ENCODE results near the genes RAB3A, LSM4, SSBP4 and KXD1.

DNA sequence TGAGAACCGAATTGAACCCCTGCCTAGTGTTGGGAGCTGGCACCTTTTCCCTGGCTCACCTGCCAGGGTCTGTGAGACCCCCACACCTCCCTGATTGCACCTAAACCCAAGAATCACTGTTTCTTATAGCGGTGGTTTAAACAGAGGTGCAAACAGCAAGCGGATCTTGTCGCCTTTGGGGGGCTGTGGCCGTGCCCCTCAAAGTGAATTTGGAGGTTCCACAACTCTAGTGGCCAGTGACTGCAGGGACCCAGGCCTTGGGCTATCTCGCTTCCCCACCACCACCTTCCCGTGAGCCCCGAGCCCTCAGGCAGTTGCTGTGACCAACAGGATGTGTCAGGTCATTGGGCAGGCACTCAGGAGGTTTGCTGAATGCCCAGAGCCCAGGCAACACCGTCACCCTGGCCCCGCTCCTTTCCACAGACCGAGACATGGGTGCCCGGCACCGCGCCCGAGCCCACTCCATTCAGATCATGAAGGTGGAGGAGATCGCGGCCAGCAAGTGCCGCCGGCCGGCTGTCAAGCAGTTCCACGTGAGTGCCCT is 2.9 kb downstream of the RPL18A start:
- PRO-cap, result no peak

GRCh38 chr19:17951412-17952396 is 15.2 kb upstream of the KCNN1 start:
- PRO-cap, result no peak

- PRO-cap, result bidirectional peak, plus-strand start at chr19:18021648, minus-strand start at chr19:18021532
These were observed 13.3 kb downstream of the ARRDC2 start for GRCh38 chr19:18021026-18021948.

GRCh38 chr19:18064968-18065231 is 21.8 kb downstream of the IL12RB1 start:
- PRO-cap, result no peak

GRCh38 chr19:18109332-18109624 is 11.7 kb downstream of the MAST3 start:
- PRO-cap, result bidirectional peak, plus-strand start at chr19:18109551, minus-strand start at chr19:18109406

- PRO-cap, result no peak
These were observed 2.6 kb downstream of the PIK3R2 start for GRCh38 chr19:18155316-18156226.

DNA sequence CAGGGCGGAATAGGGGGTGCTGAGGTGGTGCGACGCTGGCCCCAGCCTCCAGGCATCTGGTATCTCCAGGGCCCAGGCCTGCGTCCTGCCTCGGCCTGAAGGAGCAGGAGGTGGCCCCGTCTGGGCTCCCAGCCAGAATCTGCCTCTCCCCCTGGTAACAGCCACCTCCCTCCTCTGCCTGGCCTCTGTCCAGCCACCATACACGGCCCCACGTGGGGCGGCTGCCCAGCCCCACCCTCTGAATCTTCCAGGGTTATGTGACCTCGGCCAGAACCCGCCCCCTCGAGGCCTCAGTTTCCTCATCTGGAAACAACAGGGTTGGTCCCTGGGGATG is 4.2 kb downstream of the PIK3R2 start:
- PRO-cap, result unidirectional peak, minus-strand start at position 58 of the sequence

- PRO-cap, result no peak
These were observed 9.3 kb downstream of the IFI30 start for GRCh38 chr19:18182891-18183366.

DNA sequence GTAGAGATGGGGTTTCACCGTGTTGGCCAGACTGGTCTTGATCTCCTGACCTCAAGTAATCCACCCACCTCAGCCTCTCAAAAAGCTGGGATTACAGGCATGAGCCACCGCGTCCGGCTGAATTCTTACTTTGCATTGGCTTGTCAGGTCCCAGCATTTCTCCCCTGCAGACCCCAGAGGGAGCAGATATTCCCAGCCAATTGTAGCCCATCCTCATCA is 7.6 kb upstream of the MPV17L2 start:
- PRO-cap, result no peak

DNA sequence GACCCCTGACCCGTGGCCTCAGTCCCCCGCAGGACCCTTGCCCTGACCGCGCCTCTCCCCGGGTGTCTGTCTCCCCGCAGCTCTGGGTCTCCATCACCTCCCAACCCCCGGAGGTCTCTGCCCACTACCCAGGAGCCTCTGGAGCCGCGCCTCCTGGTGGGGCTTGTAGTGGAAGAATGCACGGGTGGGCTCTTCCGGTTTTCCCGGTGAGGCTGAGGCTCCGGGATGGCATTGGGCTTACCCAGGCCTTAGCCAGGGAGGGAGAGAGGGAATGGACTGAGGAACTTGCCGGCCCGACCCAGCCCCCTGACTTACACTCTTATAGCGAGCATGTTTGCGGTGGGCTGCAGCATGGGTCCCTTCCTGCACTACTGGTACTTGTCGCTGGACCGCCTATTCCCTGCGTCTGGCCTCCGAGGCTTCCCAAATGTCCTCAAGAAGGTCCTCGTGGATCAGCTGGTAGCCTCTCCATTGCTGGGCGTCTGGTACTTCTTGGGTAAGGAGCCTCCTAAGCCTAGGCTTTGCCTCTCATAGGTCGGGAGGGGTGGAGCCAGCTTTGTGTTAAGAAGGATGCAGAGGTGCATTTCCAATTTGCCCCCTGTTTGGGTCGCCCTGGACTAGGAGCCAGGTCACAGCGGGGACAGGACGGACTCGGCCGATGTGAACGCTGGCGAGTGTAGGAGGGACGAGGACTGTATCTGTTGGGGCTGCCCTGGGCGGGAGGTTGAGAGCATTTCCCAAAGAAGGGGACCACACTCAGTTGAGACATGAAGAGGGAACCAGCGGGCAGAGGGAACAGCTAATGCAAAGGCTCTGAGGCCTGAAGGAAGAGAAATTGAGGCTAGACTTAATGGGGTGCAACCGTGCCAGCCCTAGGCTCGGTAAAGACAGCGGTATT is 770 bp downstream of the MPV17L2 start:
- PRO-cap, result no peak

- PRO-cap, result no peak
These were observed 850 bp downstream of the RAB3A start for GRCh38 chr19:18203016-18203368.

GRCh38 chr19:18203586-18204543 is at the start of gene RAB3A:
Gene RAB3A, minus strand, starts transcription at chr19:18204042.
- PRO-cap, result unidirectional peak, minus-strand start at chr19:18204040; unidirectional peak, plus-strand start at chr19:18204369

GRCh38 chr19:18264063-18265128 is 9.9 kb downstream of the IQCN start:
- PRO-cap, result no peak

DNA sequence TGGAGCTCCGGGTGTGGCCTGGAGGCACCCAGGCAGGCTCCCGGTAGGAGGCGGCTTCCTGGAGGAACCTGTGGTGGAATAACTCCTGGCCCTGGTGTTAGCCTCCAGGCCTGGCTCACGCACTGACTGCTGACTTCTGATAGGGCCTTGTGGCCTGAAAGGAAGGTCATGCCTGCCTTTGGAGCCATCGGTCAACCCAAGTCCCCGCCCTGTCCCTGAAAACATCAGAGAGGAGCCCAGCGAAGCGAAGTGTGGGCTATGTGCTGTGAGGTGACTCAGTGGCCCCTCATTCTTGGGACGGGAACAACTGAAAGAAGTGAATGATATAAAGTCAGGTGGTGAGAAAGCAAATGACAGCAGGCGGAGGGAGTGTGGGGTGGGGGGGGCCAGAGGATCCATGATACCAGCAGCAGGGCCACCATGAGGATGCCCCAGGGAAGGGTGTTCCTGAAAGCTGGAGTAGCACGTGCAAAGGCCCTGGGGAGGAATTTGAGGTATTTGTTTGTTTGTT is 12.0 kb upstream of the JUND start:
- PRO-cap, result bidirectional peak, plus-strand start at position 46 of the sequence, minus-strand start outside the sequence; unidirectional peak, minus-strand start at position 124 of the sequence

- PRO-cap, result bidirectional peak, plus-strand start at chr19:18321096, minus-strand start at chr19:18320983
These were observed 2.0 kb downstream of the LSM4 start for GRCh38 chr19:18320774-18321475.

- PRO-cap, result bidirectional peak, plus-strand start at chr19:18323340, minus-strand start at chr19:18323067
These were observed at the start of gene LSM4 for GRCh38 chr19:18322775-18323494. Gene LSM4, minus strand, starts transcription at chr19:18323076.

GRCh38 chr19:18364239-18365466 is 21.3 kb upstream of the GDF15 start:
- PRO-cap, result bidirectional peak, plus-strand start at chr19:18365005, minus-strand start at chr19:18365006

GRCh38 chr19:18419102-18420115 is at the start of gene SSBP4:
Gene SSBP4, plus strand, starts transcription at chr19:18419398.
- PRO-cap, result bidirectional peak, plus-strand start at chr19:18419410, minus-strand start at chr19:18419227

DNA sequence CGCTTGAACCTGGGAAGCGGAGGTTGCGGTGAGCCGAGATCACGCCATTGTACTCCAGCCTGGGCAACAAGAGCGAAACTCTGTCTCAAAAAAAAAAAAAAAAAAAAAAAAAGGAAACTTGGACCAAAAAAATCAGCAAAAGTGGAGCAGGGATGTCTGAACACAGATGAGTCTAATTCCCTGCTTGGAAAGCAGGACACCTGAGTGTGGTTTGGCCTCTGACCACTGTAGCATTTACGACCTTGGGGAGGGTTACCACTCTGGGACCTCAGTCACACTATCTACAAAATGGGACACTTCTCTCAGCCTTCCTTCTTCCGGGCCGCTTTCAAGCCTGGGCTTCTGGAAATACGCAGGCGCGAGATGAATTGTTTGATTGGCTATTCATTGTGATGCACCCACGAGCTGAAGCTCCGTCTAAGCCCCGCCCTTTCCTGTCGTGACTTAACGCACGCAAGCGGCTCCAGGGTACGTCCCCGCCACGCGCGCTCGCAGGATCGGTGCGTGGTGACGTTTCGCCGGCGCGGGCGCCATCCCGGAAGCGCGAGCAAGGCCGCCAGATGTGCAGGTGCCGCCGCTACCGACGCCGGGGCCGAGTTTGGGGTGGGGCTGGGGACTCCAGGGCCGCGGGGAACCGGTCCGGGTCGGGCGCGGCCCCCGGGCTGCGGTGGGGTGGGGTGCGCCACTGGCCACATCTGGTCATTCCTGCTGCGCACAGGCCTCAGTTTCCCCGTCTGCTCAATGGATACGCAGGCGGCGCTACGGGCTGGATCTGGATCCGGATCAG is at the start of gene KXD1:
KXD1 (plus strand) TSS at position 524 of the 787 bp plus-strand sequence.
- PRO-cap, result bidirectional peak, plus-strand start at position 559 of the sequence, minus-strand start at position 324 of the sequence

GRCh38 chr19:18578693-18579084 is 7.0 kb downstream of the UBA52 start:
- PRO-cap, result no peak

Measured in ileum (tissue), 1 donor.